GM12878 (cell line): ENCODE results near the gene REEP1.

- RAMPAGE, long total RNA, result no peak
- RRBS, 2 experiments, result no CpG with 5 or more reads among the region's 7 CpGs
CAGE:
- cytosol, long polyA minus RNA, result no peak
- cytosol, long polyA plus RNA, result no peak
- long polyA plus RNA, result no peak
- nucleolus, long total RNA, result no peak
- nucleus, long polyA plus RNA, result no peak
- nucleus, long total RNA, result no peak
Observed at GRCh38 chr2:85541831-85542546, 3.0 kb downstream of the MAT2A start.

- RAMPAGE, long total RNA, result no peak
- RRBS, 2 experiments, result 96 to 98% methylated on average over 2 of the region's 12 CpGs
CAGE:
- cytosol, long polyA minus RNA, result no peak
- cytosol, long polyA plus RNA, result no peak
- long polyA plus RNA, result no peak
- nucleolus, long total RNA, result no peak
- nucleus, long polyA plus RNA, result no peak
- nucleus, long total RNA, result no peak
Observed at GRCh38 chr2:85598773-85599390, 3.3 kb downstream of the RNF181 start.

DNA sequence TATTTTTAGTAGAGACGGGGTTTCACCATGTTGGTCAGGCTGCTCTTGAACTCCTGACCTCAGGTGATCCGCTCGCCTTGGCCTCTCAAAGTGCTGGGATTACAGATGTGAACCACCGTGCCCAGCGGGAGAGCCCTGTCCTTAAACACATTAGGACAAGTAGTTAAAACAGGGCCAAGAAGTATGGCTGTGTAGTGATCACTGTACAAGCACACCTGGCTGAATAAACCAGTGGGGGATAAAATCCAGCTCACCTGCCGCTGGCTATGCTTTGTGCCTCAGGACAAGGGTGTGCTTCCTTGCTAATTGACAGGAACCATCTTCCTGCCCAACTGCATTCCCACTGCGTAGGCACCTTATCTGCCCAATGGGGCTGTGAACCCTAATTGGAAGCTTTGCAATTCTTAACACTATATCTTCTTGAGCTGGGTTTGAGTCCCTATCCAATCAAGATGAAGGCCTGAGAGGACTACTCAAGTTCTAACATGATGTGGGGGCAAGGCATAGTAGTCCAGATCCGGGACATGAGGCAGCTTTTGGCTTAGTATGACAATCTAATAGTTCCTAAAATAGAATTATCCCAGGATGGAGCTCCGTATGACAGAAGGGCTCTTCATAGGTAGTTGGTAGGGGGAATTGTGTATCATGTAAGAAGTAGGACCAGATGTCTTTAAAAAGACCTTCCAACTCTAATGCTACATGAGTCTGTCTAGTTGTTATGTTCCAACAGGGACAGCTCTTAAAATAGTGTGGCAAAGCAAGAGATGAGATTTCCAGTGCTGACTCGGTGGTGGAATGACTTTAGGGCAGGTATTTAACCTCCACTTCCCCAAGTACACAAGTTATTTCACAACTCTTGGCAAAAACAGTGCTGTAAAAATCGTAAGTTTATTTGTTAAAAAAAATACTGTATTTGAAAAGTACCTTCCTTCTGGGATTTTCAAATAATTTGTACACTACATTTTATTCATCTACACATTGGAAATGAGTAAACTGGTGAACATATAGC, 2.2 kb upstream of the TMEM150A start:
- RAMPAGE, long total RNA, result no peak
- RRBS, 2 experiments, result no CpG with 5 or more reads among the region's 11 CpGs
CAGE:
- cytosol, long polyA minus RNA, result no peak
- cytosol, long polyA plus RNA, result no peak
- long polyA plus RNA, result no peak
- nucleolus, long total RNA, result no peak
- nucleus, long polyA plus RNA, result no peak
- nucleus, long total RNA, result no peak

- RAMPAGE, long total RNA, result no peak
- RRBS, 2 experiments, result no CpG with 5 or more reads among the region's 12 CpGs
CAGE:
- cytosol, long polyA minus RNA, result no peak
- cytosol, long polyA plus RNA, result no peak
- long polyA plus RNA, result no peak
- nucleolus, long total RNA, result no peak
- nucleus, long polyA plus RNA, result no peak
- nucleus, long total RNA, result no peak
Observed at GRCh38 chr2:85605441-85606688, 3.4 kb upstream of the TMEM150A start.

DNA sequence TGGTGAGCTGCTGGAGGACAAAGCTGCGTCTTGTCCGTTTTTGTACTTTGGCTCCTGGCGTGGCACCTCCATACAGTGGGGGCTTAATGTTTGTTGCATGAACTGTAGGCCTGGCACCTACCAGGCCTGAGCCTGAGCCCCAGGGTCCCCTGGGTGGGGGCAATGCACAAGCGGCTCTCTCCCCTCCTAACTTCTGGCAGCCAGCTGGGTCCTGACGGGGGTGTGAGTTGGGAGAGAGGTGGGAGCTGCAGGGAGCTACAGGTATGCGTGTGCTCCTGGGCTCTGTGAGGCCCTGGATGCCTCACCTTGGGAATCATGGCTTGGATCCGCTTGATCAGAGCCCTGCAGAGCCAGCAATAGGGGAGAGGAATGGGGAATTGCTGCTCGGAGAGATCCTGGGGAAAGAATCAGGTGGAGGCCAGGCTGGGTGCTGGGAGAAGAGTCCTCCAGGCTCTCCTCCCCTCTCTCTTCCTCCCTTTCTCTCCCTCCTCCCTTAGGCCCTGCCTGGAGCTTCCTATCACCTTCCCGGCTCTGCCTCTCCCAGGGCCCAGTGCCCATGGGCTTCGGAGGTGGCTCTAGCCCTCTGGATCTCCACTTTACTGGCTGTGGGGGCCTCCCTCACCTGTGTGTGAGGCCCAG, 2.9 kb downstream of the SFTPB start:
- RAMPAGE, long total RNA, result no peak
- RRBS, 2 experiments, result no CpG with 5 or more reads among the region's 10 CpGs
CAGE:
- cytosol, long polyA minus RNA, result no peak
- cytosol, long polyA plus RNA, result no peak
- long polyA plus RNA, result no peak
- nucleolus, long total RNA, result no peak
- nucleus, long polyA plus RNA, result no peak
- nucleus, long total RNA, result no peak

GRCh38 chr2:85704928-85705512, 10.9 kb downstream of the GNLY start:
- RAMPAGE, long total RNA, result no peak
- RRBS, 2 experiments, result no CpG with 5 or more reads among the region's 8 CpGs
CAGE:
- cytosol, long polyA minus RNA, result no peak
- cytosol, long polyA plus RNA, result no peak
- long polyA plus RNA, result no peak
- nucleolus, long total RNA, result no peak
- nucleus, long polyA plus RNA, result no peak
- nucleus, long total RNA, result no peak

DNA sequence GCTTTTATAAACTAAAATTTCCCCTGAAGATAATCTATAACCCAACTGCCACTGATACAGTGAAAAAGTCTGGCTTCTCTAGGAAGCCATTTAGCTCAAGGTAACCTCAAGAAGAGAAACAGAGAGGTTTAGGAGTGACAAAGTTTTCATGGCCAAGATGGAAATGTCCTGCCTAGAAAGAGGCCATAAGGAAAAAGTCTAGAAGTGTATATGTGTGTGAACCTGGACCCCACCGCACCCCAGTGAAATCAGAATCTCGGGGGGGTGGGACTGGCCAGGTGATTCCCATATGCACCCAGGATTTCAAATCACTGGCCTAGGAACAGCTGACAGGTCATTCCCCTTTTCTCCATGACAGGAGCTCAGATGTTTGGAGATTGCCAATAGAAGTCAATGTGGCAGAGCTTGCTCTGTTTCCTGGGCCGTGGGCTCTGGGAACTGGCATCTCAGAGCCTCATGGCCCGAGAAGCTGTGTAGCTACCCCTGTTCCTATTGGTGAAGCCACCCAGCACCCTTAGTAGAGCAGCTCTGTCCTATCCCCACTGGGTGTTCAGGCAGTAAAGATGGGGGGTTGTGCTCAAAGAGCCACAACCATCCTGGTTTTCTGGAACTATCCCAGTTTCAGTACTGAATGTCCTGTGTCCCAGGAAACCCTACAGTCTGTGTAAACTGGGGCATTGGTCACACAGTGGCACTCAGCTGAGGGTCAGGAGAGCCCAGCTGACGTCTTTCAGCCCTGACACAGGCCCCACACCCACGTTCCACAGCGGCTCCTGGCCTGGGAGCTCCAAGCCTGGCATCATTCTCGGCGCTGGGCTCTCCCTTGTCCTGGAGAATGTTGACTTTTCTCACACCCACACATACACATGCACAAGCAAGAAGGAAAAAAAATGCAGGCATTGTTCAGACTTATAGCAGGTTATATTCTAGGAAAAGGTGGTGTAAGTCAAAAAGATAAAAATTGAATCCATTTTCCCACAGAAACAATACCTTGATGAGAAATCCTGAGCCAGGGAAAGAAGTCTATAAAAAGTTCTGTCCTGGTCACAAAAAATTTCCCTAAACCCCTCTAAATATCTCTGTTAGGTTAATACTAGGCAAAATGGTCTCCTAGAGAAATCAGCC, 18.9 kb downstream of the GNLY start:
- RAMPAGE, long total RNA, result no peak
- RRBS, 2 experiments, result no CpG with 5 or more reads among the region's 9 CpGs
CAGE:
- cytosol, long polyA minus RNA, result no peak
- cytosol, long polyA plus RNA, result no peak
- long polyA plus RNA, result no peak
- nucleolus, long total RNA, result no peak
- nucleus, long polyA plus RNA, result no peak
- nucleus, long total RNA, result no peak

DNA sequence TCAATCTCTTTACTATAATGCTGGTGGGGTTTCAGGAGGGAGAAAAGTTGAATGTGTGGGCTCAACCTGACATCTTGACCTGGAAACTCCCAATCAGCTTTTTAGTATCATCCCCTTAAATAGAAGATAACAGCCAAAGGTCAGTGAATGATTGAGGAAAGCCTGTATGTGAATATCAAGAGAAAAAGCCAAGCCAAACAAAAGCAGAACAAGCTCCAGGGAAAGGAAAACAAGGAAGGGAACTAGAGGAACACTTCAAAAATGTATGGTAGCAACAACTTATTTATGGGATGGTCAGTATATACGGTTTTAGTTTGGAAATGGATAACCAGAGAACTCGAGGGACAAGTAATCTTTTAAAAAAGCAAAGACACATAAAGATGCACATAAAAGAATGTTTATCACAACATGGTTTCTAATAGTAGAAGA, 28.3 kb upstream of the ATOH8 start:
- RAMPAGE, long total RNA, result no peak
- RRBS, 2 experiments, result no CpG with 5 or more reads among the region's 2 CpGs
CAGE:
- cytosol, long polyA minus RNA, result no peak
- cytosol, long polyA plus RNA, result no peak
- long polyA plus RNA, result no peak
- nucleolus, long total RNA, result no peak
- nucleus, long polyA plus RNA, result no peak
- nucleus, long total RNA, result no peak

DNA sequence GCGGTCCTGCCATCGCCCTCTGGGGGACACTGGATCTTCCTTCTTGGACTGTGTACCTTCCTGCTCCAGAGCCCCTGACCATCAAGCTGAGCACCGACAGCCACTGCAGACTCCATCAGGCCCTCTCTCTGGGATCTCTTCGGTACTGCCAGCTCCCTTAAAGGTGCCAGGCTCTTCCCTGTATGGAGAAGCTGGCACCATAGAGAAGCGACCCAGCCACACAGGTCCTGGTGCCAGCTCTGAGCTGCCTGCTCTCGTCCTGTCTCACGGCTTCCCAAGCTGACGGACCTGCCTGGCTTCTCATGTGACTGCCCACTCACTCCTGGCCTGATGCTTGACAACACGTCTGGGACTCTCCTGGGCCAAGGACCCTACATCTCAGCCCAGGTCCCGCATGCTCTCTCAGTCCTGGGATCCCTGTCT, 12.6 kb upstream of the ATOH8 start:
- RAMPAGE, long total RNA, result no peak
- RRBS, 2 experiments, result no CpG with 5 or more reads among the region's 10 CpGs
CAGE:
- cytosol, long polyA minus RNA, result no peak
- cytosol, long polyA plus RNA, result no peak
- long polyA plus RNA, result no peak
- nucleolus, long total RNA, result no peak
- nucleus, long polyA plus RNA, result no peak
- nucleus, long total RNA, result no peak

GRCh38 chr2:85799011-85800123, 45.6 kb downstream of the ATOH8 start:
- RAMPAGE, long total RNA, result no peak
- RRBS, 2 experiments, result no CpG with 5 or more reads among the region's 13 CpGs
CAGE:
- cytosol, long polyA minus RNA, result no peak
- cytosol, long polyA plus RNA, result no peak
- long polyA plus RNA, result no peak
- nucleolus, long total RNA, result no peak
- nucleus, long polyA plus RNA, result no peak
- nucleus, long total RNA, result no peak

- RAMPAGE, long total RNA, result no peak
- RRBS, 2 experiments, result no CpG with 5 or more reads among the region's 10 CpGs
CAGE:
- cytosol, long polyA minus RNA, result no peak
- cytosol, long polyA plus RNA, result no peak
- long polyA plus RNA, result no peak
- nucleolus, long total RNA, result no peak
- nucleus, long polyA plus RNA, result no peak
- nucleus, long total RNA, result no peak
Observed at GRCh38 chr2:86080365-86081064, 25.2 kb downstream of the POLR1A start.

DNA sequence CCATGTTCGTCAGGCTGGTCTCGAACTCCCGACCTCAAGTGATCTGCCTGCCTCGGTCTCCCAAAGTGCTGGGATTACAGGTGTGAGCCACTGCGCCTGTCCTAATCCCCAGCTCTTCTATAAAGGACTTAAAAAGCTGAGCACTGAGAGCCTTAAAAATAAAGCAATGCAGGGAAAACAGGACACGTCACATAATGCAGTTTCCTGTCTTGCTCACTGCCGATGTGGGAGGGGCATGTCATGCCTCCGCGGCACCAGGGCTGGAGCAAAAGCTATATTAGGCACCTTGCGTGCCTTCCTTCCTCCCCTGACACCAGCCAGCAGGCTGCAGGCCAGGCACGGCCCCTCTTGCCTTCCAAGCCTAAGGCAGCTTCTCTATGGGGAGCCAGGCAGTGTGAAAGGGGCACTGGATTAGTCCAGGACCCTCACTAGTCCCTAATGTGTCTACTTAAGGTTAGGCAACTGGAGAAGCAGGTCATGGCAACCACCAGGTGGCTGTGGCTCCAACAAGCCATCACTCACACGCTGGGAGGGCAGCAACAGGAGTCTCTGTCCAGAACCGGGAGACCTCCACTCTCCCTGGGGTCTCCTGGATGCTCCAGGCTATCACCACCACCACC, 26.3 kb downstream of the MRPL35 start:
- RAMPAGE, long total RNA, result start-site peak on the plus strand centred at position 318 of the sequence, 37 bp wide, 16 and 26 reads in 2 replicates
- RRBS, 2 experiments, result no CpG with 5 or more reads among the region's 13 CpGs
CAGE:
- cytosol, long polyA minus RNA, result no peak
- cytosol, long polyA plus RNA, result no peak
- long polyA plus RNA, result no peak
- nucleolus, long total RNA, result no peak
- nucleus, long polyA plus RNA, result no peak
- nucleus, long total RNA, result no peak

DNA sequence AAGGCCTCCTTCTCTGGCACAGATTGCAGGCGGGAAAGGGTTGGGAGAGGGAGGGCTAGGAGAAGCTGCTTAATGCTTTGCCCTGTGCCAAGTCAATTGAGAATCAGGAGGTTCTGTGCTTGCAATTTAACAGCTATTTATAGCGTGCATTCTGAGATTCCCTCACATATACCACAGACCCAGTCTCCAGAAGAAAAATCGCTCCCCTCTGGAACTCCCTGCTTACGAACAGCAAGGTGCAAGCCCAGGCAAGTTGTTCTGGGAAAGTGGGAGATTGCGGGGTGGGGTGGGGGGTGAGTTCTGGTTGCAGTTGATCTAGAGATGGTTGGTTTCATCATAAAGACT, 56.9 kb downstream of the REEP1 start:
- RAMPAGE, long total RNA, result no peak
- RRBS, 2 experiments, result no CpG with 5 or more reads among the region's 5 CpGs
CAGE:
- cytosol, long polyA minus RNA, result no peak
- cytosol, long polyA plus RNA, result no peak
- long polyA plus RNA, result no peak
- nucleolus, long total RNA, result no peak
- nucleus, long polyA plus RNA, result no peak
- nucleus, long total RNA, result no peak

- RAMPAGE, long total RNA, result no peak
- RRBS, 2 experiments, result no CpG with 5 or more reads among the region's 7 CpGs
CAGE:
- cytosol, long polyA minus RNA, result no peak
- cytosol, long polyA plus RNA, result no peak
- long polyA plus RNA, result no peak
- nucleolus, long total RNA, result no peak
- nucleus, long polyA plus RNA, result no peak
- nucleus, long total RNA, result no peak
Observed at GRCh38 chr2:86295134-86295542, 42.3 kb downstream of the REEP1 start.

DNA sequence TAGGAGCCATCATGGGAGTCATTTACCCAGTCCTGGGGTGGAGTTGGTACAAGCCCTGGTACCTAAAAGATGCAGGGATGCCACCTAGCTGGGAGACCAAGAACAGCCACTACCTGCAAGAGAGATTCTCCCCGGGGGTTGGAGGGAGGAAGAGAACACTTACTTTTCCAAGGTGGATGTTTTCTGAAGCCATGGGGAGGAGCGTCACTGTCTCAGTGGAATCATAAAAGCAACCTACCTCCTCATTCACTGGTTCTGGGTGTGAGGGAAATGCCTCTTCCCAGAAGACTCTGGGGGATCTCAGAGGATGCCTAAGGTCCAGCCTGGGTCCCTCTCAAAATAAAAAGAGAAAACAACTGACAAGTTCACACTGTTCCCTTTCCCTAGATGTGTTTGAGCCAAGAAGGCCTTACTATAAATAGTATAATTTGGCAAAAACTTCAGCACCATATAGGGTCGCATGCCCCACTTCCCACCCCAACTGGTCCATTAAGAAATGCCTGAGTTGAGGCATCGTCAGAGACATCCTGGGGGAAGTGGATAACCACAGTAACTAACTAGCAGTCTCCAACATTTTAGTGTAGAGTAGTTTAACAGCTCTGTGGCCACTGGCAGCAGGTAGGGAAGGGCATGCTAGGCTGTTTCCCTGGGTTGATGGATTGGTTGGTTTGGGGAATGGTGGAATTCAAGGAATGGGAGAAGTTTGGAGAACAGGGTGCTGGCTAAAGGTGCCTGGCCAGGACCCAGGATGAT, 39.7 kb downstream of the REEP1 start:
- RAMPAGE, long total RNA, result no peak
- RRBS, 2 experiments, result no CpG with 5 or more reads among the region's 4 CpGs
CAGE:
- cytosol, long polyA minus RNA, result no peak
- cytosol, long polyA plus RNA, result no peak
- long polyA plus RNA, result no peak
- nucleolus, long total RNA, result no peak
- nucleus, long polyA plus RNA, result no peak
- nucleus, long total RNA, result no peak

DNA sequence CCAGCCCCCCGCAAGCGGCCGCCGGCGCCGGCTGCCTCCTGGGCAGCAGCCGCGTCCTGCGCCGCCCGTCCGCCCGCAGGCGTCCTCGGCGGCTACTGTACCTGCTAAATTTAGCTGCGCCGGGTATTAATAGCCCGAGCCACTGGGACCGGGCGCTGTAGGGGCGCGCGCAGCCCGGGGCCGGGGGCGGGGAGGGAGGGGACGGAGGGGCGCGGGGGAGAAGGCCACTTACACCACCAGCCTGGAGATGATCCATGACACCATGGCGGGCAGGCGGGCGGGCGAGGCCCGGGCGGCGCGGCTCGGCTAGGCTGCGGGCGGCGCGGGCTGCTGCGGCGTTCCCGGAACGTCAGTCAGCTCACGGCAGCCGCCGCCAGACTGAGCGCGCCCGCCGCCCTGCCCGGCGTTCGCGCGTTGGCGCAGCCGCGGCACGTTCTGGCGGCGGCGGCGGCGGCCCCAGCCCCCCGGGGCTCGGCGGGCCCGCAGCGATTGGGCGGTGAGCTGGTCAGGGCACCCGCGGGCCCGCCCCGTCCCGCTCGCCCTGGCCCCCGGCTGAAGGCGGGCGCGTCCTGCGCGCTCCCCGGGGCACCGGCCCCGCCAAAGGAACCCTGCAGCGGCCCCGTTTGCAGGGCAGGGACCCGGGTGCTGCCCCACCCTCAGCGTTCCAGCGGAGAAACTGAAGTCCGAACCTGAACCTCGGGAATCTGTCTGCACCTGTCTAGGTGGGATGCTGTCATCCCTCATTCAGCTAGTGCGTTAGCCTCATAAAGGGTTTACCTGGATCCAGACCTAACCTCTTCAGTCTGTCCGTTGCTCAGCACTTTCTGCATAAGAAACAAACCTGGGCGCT, at the start of gene REEP1:
Gene REEP1 (minus strand): TSS at position 380 of the 850 bp plus-strand sequence.
- RAMPAGE, long total RNA, result no peak
- RRBS, 2 experiments, result 3% methylated on average over 61 of the region's 99 CpGs
CAGE:
- cytosol, long polyA minus RNA, result no peak
- cytosol, long polyA plus RNA, result no peak
- long polyA plus RNA, result no peak
- nucleolus, long total RNA, result no peak
- nucleus, long polyA plus RNA, result no peak
- nucleus, long total RNA, result no peak

GRCh38 chr2:86548629-86549236, 14.5 kb downstream of the CHMP3 start:
- RAMPAGE, long total RNA, result no peak
- RRBS, 2 experiments, result no CpG with 5 or more reads among the region's 39 CpGs
CAGE:
- cytosol, long polyA minus RNA, result no peak
- cytosol, long polyA plus RNA, result no peak
- long polyA plus RNA, result no peak
- nucleolus, long total RNA, result no peak
- nucleus, long polyA plus RNA, result no peak
- nucleus, long total RNA, result no peak

DNA sequence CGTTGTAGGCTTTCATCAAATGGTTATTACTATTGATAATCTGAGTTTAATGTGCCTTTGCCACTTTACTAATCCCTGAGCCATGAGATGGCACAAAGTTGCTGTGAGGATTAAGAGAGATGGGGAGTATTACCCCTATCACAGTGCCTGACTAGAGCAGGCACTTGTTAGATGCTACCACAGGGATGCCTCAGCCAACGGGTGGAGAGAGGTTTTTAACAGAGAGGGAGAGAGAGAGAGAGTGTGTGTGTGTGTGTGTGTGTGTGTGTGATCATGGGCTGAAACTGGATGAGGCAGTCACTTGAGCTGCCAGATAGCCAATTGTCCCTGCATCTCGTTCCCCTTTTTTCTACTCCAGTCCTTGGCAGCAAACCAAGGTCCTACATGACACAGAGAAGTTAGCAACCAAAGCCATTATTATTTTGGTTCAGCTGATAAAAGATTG, 3.0 kb downstream of the CD8A start:
- RAMPAGE, long total RNA, result no peak
- RRBS, 2 experiments, result no CpG with 5 or more reads among the region's 3 CpGs
CAGE:
- cytosol, long polyA minus RNA, result no peak
- cytosol, long polyA plus RNA, result no peak
- long polyA plus RNA, result no peak
- nucleolus, long total RNA, result no peak
- nucleus, long polyA plus RNA, result no peak
- nucleus, long total RNA, result no peak

DNA sequence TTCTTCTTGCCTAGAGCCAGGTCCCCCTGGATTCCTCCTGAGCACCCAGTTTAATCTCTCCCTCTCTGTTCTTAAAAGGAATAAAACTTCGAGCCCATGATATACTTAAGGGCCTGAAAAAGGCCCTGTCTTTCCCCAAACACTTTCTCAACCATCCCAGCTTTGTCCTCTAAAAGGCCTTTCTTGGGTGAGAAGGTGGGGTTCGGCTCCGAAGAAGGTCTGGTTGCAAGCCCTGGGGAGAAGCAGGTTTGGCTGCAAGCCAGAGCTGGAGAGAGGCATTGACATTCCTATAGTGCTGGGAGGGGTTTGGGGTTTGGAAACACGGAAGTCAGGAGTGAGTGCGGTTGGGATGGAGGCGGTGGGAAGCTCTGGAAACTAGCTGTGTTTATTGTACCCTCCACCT, 5.8 kb downstream of the CD8B start:
- RAMPAGE, long total RNA, result no peak
- RRBS, 2 experiments, result no CpG with 5 or more reads among the region's 6 CpGs
CAGE:
- cytosol, long polyA minus RNA, result no peak
- cytosol, long polyA plus RNA, result no peak
- long polyA plus RNA, result no peak
- nucleolus, long total RNA, result no peak
- nucleus, long polyA plus RNA, result no peak
- nucleus, long total RNA, result no peak

DNA sequence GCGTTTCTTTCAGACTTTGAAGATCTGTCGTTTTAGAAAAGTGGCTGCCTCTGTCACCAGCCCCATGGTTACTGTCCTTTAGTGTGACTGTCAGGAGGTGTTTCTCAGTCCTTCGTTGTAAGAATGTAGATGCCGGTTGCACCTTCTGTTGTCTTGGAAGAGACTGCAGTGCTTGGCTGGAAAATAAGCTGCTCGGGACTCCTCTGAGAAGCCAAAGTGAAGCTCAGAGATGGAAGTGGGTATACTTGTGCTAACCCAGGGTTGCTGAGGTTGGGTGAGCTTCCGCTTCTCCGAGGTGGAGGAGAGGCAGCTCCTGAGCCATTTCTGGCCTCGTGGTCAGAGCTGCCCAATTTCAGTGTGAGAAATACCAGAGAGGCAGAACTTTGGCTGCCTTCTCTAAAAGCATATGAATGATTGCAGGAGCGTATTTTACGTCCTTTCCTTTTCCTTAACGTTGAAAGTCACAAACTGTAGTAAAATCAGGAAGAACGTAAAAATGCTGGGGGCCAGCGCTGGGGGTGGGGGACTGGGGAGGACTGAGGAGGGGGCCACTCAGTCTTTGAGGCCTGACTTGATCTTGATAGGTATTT, 292.1 kb upstream of the PLGLB2 start:
- RAMPAGE, long total RNA, result no peak
- RRBS, 2 experiments, result no CpG with 5 or more reads among the region's 13 CpGs
CAGE:
- cytosol, long polyA minus RNA, result no peak
- cytosol, long polyA plus RNA, result no peak
- long polyA plus RNA, result no peak
- nucleolus, long total RNA, result no peak
- nucleus, long polyA plus RNA, result no peak
- nucleus, long total RNA, result no peak